Measurements from ENCODE around the genes C10orf71, WASHC2A, CSTF2T and CISD1.

DNA sequence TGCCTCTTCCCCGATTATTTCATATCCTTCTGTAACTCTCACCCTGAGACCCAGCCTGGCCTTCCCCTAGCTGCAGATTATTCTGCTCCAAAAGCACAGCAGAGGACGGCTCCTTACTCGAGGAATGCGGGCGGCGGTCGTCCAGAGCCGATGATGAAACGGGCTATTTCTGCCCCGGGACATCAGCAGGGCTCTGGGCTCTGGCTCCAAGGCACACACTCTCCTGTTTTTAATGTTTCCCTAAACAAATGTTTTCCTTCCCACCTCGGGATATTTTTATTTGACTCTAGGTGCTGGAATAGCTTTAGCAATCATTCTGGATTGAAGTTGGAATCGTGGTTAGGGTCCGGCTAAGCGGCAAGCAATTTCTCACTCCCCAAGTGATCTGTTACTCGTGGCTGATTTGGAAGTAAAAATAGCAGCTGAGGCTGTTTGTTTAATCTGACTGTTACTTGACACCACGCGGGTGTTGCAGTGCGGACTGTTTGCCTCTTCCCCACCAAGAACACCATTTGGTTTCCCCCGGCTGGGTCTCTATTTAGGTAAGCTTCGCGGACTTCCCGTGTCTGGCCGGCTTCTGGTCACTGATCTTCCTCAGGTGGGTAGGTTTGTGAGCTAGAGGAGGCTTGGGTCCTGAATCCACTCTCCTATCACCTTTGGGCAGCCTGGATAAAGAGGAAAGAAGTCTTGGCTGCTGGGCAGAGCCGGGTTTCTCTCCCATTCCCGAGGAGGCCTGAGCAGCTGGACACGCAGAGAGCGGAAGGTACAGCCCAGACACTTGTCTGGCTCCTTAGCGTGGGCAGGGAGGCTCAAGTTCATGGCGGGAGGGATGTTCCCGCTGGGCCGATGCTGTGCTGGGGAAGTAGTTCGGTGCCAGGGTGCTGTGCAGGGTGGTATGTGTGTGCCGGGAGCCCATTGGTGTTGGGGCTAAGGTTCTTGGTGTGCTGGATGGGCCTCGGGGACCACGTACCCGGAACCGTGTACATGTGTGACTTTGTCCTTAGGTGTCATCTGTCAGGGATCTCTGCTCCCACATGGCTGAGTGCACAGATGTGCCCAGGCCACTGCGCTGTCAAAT, at the start of gene C10orf71:
TSS of gene C10orf71 (plus strand) at position 479 of the 1,078 bp plus-strand sequence.
- RRBS: 66% methylated on average over 4 of the region's 38 CpGs
CAGE:
- cytosol, long polyA plus RNA: no peak
- long polyA plus RNA: no peak
- nucleus, long polyA plus RNA: no peak

- RRBS: no CpG with 5 or more reads among the region's 6 CpGs
CAGE:
- cytosol, long polyA plus RNA: no peak
- long polyA plus RNA: no peak
- nucleus, long polyA plus RNA: no peak
These were observed 68.7 kb downstream of the ERCC6 start for GRCh38 chr10:49470154-49470747.

- RRBS: no CpG with 5 or more reads among the region's 34 CpGs
CAGE:
- cytosol, long polyA plus RNA: no peak
- long polyA plus RNA: no peak
- nucleus, long polyA plus RNA: no peak
These were observed 702 bp upstream of the ERCC6 start for GRCh38 chr10:49539396-49540249.

DNA sequence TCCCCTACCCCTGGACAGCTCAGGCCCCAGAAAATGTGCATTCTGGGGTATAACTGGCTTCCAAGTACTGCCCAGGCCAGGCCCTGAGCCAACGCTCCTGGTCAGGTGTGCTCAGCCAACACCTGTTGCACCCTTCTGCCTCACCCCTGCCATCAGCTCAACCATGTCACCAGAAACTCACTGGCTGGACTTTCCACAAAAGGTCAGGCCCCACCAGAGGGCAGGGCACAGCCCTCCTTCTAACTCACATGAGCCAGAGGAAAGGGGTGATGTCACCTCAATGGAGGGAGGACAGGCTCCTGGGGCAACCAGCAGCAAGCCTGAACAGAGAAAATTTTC, 2.3 kb downstream of the OGDHL start:
- RRBS: no CpG with 5 or more reads among the region's 1 CpG
CAGE:
- cytosol, long polyA plus RNA: no peak
- long polyA plus RNA: no peak
- nucleus, long polyA plus RNA: no peak

DNA sequence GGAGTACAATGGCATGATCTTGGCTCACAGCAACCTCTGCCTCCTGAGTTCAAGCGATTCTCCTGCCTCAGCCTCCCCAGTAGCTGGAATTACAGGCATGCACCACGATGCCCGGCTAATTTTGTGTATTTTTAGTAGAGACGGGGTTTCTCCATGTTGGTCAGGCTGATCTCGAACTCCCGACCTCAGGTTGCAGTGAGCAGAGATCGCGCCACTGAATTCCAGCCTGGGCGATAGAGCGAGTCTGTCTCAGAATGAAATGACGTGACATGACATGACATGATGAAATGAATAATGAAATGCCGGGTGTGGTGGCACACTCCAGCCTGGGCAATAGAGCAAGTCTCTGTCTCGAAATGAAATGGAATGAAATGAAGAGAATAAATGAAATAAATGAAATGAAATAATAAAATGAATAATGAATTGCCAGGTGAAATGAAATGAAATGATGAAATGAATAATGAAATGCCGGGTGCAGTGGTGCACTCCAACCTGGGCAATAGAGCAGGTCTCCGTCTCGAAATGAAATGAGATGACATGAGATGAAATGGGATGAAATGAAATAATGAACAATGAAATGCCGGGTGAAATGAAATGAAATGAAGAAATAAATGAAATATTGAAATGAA, 21.2 kb downstream of the TIMM23B start:
- RRBS: no CpG with 5 or more reads among the region's 17 CpGs
CAGE:
- cytosol, long polyA plus RNA: no peak
- long polyA plus RNA: no peak
- nucleus, long polyA plus RNA: no peak

- RRBS: 1% methylated on average over 4 of the region's 87 CpGs
CAGE:
- cytosol, long polyA plus RNA: no peak
- long polyA plus RNA: no peak
- nucleus, long polyA plus RNA: no peak
These were observed at the start of gene WASHC2A for GRCh38 chr10:50067567-50068677. Gene WASHC2A, plus strand, starts transcription at chr10:50067954.

GRCh38 chr10:50303570-50304336, 52.4 kb upstream of the ASAH2 start:
CAGE:
- cytosol, long polyA plus RNA: no peak
- long polyA plus RNA: no peak
- nucleus, long polyA plus RNA: no peak

DNA sequence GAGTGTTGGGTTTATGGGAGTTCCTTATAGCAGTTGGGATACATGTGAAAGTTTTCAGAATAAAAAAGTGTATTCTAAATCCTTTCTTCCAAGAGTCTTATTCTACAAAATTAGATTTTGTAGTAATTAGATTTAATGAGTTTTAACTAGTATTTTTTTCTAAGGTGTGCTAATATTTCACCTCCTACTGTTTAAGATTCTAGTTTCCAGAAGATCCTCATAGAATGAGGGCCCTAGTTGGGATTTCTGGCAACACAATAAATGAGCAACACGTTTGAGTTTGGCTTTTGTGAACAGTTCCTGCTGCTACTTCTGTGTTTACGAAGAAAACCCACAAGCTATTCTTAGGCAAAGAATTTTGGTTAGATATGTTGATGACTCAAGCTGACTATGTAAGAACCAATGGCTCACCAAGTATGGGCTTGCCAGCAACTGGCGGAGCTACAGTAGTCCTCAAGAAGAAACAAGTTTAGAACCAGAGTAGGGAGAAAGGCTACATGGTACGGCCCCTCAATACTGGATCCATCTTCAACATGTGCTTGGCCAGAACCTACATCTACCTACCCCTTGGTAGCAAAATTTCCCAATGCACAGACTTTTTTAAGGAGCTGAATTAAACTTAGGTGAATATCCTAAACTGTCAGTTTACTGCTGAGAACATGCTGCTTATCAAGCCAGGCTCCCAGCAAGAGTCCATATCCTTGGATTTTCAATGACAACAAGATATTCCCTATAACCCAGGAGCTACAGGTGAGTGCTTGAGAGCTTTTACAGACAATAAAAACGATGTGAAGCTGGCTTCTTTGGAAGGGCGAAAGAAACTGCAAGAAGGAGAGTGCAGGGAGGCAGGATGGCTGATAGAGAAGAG, 74.1 kb upstream of the ASAH2 start:
- RRBS: no CpG with 5 or more reads among the region's 6 CpGs
CAGE:
- cytosol, long polyA plus RNA: no peak
- long polyA plus RNA: no peak
- nucleus, long polyA plus RNA: no peak

DNA sequence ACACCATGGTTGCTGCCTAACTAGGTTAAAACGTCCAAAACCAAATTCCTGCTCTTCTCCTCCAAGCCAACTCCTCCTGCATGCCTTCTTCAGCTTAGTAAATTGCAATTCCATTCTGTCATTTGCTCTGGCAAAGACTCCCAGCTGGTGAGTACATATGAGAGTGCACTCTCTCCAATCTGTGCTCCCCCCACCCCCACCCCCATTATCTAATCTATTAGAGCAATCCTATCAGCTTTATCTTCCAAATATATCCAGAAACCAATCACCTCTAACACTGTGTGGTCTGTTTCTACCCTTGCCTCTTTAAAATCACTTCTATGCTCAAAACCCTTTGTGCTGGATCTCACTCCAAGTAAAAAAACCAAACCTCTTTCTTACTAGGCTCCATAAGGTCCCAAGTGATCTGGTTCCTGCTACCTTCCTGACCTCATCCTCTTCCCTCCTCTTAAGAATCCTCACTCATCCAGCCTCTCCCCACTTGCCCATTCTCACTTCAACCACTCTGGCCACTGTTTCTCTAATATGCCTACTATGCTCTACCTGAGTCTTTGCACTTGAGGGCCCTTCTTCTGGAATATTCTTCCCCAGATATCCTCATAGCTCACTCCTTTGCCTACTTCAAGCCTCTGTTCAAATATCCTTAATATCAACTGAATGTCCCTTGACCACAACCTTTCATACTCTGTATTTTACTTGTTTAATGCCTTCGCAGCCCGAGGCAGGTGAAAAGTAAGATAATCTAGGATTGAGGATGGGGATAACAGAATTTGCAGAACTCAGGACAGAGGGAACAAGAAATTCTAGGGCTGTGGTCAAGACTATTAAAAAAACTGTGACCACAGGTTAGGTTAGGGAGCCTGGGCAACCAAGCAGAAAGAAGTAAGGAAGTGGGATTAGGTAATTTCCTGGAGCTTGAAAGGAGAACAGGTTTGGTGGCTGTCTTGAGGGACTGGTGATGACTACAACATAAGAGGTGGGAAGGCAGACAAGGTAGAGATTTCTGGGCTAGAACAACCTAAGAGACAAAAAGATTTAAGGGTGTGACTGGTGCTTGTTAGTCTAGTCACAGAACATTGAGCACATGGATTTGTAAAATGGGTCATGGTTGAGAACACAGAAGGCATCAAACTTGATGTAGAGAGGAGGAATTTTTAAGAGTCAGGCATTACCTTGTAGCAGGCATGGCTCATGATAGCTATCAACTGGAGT, 123.3 kb upstream of the ASAH2 start:
- RRBS: no CpG with 5 or more reads among the region's 3 CpGs
CAGE:
- cytosol, long polyA plus RNA: no peak
- long polyA plus RNA: no peak
- nucleus, long polyA plus RNA: no peak

DNA sequence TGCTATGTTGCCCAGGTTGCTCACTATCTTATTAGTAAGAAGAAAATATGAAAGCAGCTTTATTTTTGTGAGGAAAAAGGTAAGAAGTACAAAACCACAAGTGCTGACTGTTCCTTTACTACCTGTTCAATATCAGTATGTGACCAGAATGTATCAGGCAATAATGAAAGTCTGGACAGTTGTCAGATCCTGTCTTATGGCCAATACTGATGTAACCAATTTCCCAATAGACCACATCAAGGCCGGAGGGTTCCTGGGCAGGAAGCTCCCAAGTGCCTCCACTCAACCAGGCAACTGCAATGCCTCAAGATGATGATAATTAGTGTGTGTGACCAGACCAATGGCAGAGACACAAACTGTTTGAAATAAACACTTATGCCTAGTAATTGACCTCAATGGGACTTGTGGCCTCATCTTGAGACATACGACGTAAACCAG, 149.4 kb upstream of the ASAH2 start:
- RRBS: no CpG with 5 or more reads among the region's 3 CpGs
CAGE:
- cytosol, long polyA plus RNA: no peak
- long polyA plus RNA: no peak
- nucleus, long polyA plus RNA: no peak

GRCh38 chr10:50563919-50564419, 59.8 kb downstream of the SGMS1 start:
- RRBS: no CpG with 5 or more reads among the region's 8 CpGs
CAGE:
- cytosol, long polyA plus RNA: no peak
- long polyA plus RNA: no peak
- nucleus, long polyA plus RNA: no peak

DNA sequence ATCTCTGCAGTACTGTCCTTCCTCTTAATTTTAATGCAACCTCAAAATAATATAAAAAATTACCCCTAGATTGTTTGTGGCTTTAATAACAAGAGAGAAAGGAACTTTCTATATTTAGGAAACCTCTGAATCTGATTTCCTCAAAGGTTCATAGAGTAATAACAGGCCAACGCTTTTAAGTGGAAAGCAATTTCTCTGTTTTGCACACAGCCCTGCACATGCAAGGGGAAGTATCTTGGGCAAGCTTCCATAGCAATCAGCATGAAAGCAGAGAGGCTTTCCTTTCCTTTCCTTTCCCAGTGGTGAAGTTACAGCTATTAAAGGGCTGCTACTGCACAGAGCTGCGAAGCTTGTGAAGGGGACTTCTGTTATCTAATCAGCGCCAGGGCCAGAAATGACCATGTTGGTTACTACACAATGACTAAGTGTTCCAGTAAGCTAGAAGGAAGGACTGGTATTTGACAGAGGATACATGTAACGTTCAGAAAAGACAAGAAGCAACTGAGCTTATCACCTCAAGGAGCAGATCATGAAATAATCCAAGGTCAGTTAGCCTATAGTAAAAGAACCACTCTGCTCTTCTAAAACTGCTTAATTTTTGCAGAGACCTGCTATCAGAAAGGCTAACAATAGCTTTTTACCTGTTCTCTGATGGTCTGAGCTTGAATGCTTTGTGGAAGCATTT, 46.1 kb downstream of the SGMS1 start:
- RRBS: no CpG with 5 or more reads among the region's 4 CpGs
CAGE:
- cytosol, long polyA plus RNA: no peak
- long polyA plus RNA: no peak
- nucleus, long polyA plus RNA: no peak

DNA sequence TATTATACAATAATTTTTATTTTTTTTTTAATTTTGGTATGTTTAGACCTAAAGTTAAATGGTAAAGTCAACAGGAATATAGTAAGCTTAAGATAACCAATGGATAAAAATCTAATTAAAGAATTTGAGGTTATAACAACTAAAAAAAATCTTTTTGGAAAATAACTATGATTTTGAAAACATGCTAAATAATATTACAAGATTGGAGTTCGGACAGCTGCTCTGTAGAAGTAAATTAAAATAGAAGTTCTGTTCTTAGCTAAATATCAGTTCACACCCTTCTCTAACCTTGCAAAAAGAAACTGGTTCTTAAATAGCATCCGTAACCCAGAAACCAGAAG, 164.6 kb downstream of the PRKG1 start:
- RRBS: no CpG with 5 or more reads among the region's 2 CpGs
CAGE:
- cytosol, long polyA plus RNA: no peak
- long polyA plus RNA: no peak
- nucleus, long polyA plus RNA: no peak

GRCh38 chr10:51287942-51288621, 213.8 kb downstream of the PRKG1 start:
- RRBS: no CpG with 5 or more reads among the region's 2 CpGs
CAGE:
- cytosol, long polyA plus RNA: no peak
- long polyA plus RNA: no peak
- nucleus, long polyA plus RNA: no peak

- RRBS: no CpG with 5 or more reads among the region's 6 CpGs
CAGE:
- cytosol, long polyA plus RNA: no peak
- long polyA plus RNA: no peak
- nucleus, long polyA plus RNA: no peak
These were observed 39.6 kb downstream of the CSTF2T start for GRCh38 chr10:51659677-51660379.

GRCh38 chr10:51699020-51700163, at the start of gene CSTF2T:
Gene CSTF2T, minus strand, starts transcription at chr10:51699595.
- RRBS: 1% methylated on average over 15 of the region's 59 CpGs
CAGE:
- cytosol, long polyA plus RNA: start-site peak on the minus strand at chr10:51699574-51699609, 130 and 86 reads in 2 replicates
- long polyA plus RNA: start-site peak on the minus strand at chr10:51699567-51699609, 82 and 161 reads in 2 replicates
- nucleus, long polyA plus RNA: start-site peak on the minus strand at chr10:51699573-51699609, 40 and 171 reads in 2 replicates

- RRBS: no CpG with 5 or more reads among the region's 37 CpGs
CAGE:
- cytosol, long polyA plus RNA: no peak
- long polyA plus RNA: no peak
- nucleus, long polyA plus RNA: no peak
These were observed 730.8 kb downstream of the ZWINT start for GRCh38 chr10:55630118-55630883.

DNA sequence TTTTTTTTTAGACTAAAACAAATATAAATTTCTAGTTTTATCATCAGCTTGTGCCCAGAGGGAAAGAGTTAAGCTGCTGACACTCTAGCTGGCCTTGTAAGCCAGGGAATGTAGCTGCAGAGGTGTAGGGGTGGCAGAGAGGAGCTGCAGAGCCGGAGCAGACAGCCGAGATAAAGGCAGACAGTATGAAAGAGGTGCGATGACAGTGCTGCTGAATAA, 653.7 kb upstream of the ZWINT start:
- RRBS: no CpG with 5 or more reads among the region's 3 CpGs
CAGE:
- cytosol, long polyA plus RNA: no peak
- long polyA plus RNA: no peak
- nucleus, long polyA plus RNA: no peak

- RRBS: 0% methylated on average over 6 of the region's 64 CpGs
CAGE:
- cytosol, long polyA plus RNA: start-site peak on the plus strand at chr10:58269101-58269231, 5,187 and 9,487 reads in 2 replicates
- long polyA plus RNA: start-site peak on the plus strand at chr10:58269096-58269231, 8,215 and 10,124 reads in 2 replicates
- nucleus, long polyA plus RNA: start-site peak on the plus strand at chr10:58269096-58269231, 4,813 and 7,473 reads in 2 replicates
These were observed at the start of gene CISD1 for GRCh38 chr10:58268775-58269642. Gene CISD1, plus strand, starts transcription at chr10:58269162.

DNA sequence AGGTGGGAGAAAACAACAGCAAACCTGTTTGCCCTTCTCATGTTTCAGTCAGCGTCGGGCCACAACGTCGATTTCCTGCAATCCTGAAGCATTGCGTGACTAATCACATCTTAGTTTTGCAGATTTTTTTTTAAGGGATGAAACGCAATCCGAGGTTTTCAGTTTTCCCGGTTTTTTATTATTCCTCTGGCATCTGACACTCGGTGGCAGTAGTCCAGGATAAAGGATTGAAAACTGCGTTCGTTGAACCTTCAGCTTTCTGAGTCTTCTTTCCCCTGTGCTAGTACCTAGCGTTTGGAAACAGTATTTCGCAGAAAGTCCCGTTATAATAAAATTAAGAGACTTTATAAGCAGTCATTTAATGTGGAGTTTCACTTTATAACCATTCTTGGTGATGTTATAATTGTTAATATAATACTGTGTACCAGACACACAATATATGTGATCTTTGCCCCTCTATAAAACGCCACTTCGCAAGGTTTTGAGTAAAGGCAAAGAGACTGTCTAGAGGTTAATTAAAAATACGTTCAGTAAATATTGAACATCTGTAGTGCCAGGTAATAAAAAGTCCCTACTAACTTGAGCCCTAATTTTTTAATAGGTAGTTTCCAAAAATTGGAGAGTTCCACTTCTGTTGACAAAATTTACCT, 806 bp downstream of the CISD1 start:
- RRBS: no CpG with 5 or more reads among the region's 17 CpGs
CAGE:
- cytosol, long polyA plus RNA: no peak
- long polyA plus RNA: no peak
- nucleus, long polyA plus RNA: no peak